Ishikawa (cell line): Measurements from ENCODE around the genes SH3D19 and FHIP1A.

GRCh38 chr4:147103536-147104194, 158.0 kb upstream of the TTC29 start:
- RRBS = no CpG with 5 or more reads among the region's 9 CpGs

DNA sequence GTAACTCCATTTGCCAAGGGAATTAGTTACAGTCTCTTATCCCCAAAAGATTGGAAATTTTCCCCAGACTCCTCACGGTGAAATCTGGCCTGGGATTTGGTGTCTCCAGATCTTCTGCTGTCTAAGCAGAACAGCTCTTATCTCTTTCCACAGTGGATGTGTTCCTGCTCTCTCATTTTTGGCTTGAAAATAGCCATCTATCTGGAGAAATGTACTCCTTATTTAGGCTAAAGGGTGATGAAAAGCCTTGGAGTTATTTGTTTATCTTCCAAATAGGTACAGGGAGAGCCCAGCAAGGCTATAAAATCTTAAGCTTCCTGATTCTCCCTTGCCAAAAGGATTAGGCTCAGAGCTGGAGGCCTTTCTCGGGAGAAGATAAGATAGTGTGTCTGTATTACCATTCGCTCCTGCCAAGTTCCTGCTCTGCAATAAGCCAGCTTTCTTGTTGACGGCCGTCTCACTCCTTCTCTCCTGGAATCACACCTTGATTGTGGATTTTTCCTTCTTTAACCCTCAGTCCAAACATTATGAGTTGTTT, 171.7 kb upstream of the TTC29 start:
- RRBS = no CpG with 5 or more reads among the region's 5 CpGs

DNA sequence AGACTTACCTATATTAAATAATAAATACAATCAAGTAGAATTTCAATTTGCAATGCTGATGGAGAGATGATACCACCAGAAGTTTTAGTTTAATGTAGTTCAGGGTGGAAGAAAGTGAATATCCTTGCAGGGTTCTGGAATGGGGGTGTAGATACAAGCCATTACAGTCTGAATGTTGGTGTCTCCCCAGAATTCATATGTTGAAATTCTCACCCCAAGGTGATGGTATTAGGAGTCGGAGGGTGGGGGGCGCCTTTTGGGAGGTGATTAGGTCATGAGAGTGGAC, 20.6 kb upstream of the EDNRA start:
- RRBS = no CpG with 5 or more reads among the region's 2 CpGs

GRCh38 chr4:147550548-147551234, 66.5 kb upstream of the TMEM184C start:
- RRBS = no CpG with 5 or more reads among the region's 8 CpGs

DNA sequence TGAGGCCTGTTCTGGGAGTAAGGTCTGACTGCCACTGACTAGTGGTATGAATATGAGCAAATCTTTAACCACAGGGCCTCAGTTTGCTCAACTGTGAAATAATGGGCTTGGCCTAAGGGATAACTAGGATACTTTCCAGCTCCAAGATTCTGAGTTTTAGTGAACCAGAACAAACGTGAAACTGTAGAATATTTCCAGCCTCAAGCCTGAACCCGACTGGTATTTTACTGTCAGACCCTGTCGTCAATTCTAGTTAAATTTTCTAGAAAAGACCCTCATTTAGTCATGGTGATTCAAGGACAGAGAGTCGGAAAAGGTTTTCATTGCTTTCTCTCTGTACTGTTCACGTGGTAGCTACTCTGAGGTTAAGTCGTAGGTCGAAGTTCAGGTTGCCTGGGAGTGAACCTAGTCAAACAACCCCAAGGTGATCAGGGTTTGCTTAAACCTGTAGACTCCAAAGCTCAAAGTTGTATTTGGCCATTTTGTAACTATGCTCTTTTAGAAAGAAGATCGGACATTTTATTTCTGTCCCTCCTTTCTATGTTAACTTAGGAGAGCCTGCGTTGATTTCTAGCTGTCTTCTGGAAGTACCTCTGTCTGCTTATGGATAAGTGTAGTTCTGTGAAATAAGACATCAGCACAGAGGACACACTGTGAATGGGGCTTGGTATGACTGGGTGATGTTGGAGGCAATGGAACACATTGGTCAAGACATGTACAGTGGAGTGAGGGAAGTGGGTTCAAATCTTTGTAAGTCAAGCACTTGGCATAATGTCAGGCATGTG, 283.6 kb downstream of the ARHGAP10 start:
- RRBS = no CpG with 5 or more reads among the region's 9 CpGs

DNA sequence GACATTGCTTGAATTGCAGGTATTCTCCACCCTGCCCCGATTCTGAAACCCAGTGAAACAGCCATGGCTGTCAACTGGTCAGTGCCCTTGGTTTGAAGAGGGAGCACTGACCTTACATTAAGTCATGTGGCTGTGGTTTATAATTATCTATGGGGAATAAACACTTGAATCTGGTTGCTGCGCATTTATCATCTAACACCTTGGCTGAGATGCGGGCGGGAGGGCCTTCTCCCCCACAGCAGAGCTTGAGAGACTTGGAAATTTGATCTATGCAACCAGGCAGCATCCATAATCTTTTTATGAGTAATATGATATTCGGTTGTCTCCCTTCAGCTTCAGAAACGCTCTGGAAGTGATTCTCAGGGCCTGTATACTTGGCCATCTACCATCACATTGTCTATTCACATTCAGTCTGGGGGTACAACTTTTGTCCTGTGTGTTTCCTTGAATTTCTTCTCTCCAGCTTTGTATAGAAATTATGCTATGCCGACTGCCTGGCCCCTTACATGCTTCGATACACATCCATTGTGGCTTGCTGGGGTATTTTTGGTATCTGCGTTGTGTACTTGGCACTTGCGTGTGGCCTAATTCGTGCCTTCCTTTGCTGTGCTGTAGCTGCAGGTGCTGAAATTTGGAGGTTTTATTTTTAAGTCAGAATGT, 321.5 kb downstream of the ARHGAP10 start:
- RRBS = no CpG with 5 or more reads among the region's 11 CpGs

GRCh38 chr4:148191948-148192758, 250.1 kb downstream of the NR3C2 start:
- RRBS = no CpG with 5 or more reads among the region's 5 CpGs

DNA sequence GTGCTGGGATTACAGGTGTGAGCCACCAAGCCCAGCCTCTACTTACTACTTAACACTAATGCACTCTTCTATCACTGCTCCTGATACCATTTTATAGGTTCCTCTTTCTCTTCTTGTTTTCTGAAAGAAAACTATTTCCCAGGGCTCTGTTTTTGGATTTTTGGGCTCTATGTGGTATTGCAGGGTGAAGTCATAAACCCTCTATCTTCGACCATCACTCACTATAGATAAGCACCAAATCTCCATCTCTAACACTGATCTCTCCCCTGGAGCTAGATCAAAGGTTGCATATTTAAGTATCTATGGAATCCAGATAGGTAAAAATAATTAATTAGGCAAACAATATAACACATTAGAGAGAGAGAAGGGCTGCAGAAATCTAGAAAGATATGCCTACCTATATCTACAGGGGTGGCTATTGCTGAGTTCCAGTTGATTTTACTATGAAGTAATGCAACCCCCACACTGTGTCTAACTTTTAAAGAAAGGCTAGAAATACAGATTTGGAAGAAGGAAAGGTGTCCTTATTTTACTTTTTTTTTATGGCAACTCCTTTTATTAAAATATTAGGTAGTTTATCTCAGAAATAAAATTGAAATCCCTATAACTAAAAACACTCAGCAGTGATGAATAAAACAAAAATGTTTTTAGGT, 206.1 kb upstream of the MAB21L2 start:
- RRBS = no CpG with 5 or more reads among the region's 1 CpG

DNA sequence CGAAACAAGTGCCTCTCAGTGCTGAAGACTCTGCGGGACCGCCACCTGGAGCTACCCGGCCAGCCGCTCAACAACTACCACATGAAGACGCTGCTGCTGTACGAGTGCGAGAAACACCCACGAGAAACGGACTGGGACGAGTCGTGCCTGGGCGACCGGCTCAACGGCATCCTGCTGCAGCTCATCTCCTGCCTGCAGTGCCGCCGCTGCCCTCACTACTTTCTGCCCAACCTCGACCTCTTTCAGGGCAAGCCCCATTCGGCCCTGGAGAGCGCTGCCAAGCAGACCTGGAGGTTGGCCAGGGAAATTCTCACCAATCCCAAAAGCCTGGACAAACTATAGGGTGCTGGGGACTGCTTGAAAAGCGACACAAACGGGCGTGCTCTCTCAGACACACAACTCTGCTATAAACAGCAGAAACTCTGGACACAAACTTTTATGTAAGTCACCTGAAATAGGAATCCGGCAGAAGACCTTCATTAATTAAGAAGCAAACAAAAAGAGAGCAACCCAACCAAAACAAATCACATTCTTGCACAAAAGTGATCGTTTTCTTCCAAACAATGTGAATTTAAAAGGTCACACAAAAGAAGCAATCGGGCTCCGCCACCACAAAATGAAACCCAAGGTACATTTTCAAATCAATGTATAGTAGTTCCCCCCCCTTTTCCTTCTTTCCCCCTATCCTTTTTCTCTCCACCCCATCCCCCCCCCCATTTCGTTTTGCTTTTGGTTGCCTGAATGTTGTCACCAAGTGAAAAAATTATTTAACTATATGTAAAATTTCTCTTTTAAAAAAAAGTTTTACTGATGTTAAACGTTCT, 2.0 kb downstream of the MAB21L2 start:
- RRBS = 99% methylated on average over 8 of the region's 29 CpGs

DNA sequence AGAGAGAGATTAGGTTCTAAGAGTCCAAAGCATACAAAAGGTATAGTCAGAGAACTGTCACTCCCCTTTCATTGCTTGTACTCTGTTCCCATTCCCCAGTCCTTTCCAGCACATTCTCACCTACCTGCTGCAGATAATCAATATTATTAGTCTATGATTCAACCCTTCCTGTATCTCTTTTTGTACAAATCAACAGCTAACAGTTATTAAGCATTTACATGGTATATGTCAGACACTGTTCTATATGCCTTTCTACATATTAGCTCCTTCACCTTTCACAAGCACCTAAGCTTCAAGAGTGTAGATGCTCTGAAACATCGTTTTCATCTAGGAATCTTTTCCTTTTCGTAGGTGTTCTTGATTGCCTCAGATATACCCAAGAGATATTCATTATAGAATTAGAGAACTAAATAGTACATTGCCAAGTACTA, 89.1 kb downstream of the MAB21L2 start:
- RRBS = no CpG with 5 or more reads among the region's 2 CpGs

GRCh38 chr4:150722848-150723493, 141.0 kb downstream of the MAB21L2 start:
- RRBS = no CpG with 5 or more reads among the region's 8 CpGs

- RRBS = no CpG with 5 or more reads among the region's 35 CpGs
Observed at GRCh38 chr4:151015971-151016698, 1.1 kb upstream of the LRBA start.

DNA sequence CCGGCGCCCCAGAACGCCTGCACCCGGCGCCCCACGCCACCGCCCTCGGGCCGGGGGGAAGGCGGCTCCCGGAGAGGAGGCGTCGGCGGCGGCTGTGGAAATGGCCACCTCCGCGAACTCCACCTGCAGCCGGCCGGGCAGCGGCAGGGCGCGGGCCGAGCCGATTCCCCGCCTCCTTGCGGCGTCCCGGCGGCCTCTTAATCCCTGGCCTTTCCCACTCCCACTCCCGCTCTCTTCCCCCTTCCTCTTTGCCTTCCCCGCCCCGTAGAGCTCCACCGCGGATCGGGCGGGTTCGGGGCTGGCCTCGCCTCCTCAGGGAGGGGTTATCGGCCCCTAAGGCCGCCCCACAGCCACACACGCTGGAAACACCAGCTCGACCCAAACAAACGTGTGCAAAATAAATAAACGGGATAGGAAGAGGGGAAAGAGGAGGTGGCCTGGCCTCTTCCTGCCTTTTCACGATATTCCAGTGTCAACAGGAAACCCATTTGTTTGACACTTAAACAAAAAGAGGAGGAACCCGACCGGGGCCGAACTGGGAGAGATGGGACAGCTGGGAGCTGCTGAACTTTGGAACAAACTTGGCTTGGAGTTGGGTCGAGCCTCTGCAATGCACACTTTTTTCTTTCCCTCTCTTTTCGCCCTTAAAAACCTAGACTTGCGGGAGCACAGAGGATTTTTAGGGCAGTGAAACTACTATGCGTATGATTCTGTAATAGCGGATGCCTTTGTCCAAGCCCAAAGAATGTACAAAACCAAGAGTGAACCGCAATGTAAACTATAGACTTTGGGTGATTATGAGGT, at the start of gene SH3D19:
TSS of gene SH3D19 (minus strand) at position 206 of the 804 bp plus-strand sequence.
- RRBS = 1% methylated on average over 19 of the region's 54 CpGs

DNA sequence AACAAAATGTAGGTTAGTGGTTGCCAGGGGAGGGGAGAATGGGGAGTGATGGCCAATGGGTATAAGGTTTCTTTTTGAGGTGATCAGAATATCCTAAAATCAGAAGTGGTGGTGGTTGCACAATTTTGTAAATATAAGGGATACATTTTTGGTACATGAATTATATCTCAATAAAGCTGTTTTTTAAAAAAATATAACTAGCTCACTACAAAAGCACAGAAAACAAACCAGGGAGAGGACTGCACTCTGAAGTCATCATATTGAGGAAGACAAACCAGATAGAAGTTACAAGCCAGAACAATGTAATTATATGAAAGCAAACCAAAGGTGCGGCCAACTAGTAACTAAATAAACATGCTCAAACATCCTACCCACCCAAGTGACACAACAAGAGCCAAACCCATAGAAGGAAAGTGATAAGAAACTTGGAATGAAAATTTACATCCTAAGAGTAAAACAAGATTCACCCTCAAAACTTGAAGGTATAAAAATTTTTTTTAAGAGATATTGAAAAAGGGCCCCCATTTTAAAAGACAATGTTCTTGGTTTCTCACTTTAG, 3.8 kb upstream of the SH3D19 start:
- RRBS = no CpG with 5 or more reads among the region's 1 CpG

GRCh38 chr4:151340846-151341496, 15.6 kb upstream of the SH3D19 start:
- RRBS = no CpG with 5 or more reads among the region's 8 CpGs

DNA sequence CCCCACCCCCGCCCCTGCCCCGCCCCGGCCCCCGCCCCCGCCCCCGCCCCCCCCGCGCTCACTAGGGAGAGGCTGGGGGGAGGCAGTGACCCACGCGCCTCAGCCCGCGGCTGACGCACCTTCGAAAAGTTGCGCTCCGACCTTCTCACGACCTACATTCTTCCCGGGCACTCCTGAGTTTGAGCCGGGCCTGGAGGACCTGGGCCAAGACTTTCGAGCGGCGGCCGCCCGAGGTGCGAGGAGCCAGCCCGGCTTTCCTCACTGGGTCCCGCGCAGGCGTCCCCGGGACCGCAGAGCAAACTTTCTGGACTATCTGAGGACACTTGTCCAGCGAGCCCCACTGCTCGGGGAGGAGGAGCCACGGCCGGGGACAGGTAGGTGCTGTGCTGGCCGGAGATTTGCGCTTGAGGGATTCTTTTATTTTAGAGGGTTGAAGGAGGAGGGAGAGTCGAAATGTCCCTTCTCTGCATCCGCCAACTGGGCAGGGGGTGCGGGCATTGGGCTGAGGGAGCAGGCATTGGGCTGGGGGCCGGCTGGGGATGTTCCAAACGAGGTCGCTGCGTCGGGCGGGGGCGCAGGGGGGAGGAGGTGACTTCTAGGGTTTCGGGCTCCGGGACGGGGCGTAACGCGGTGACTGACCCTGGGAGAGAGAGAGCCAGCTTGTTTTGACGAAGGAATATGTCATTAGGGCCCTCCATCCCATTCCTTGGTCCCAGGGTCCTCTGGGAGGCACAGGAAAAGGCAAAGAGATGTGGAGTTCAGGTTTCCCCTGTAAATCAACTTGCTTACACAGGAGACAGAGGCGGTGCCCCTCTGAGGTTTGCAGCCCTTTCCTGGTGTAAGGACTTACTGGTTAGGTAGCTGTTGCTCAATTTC, at the start of gene FHIP1A:
TSS of gene FHIP1A (plus strand) at position 85 of the 876 bp plus-strand sequence.
- RRBS = 4% methylated on average over 25 of the region's 55 CpGs

DNA sequence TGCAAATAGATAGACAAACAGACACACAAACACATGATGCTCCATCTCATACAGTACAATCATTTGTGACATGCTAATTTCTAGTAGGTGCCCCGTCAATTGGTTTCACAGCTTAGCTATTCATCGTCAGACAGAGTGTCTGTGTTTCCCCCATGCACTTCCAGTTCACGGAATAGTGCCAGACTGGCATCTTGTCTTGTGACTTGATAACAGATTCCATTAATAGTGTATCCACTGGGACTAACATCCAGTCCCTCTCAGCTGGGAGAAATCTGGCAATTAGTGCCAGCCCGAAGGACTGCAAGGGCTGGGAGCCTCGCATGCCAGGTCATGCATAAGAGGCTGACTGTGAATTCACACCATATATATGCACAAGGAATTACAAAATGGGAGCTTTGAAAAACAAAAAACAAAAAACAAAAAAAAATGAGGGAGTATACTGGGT, 20.2 kb upstream of the GATB start:
- RRBS = no CpG with 5 or more reads among the region's 5 CpGs

DNA sequence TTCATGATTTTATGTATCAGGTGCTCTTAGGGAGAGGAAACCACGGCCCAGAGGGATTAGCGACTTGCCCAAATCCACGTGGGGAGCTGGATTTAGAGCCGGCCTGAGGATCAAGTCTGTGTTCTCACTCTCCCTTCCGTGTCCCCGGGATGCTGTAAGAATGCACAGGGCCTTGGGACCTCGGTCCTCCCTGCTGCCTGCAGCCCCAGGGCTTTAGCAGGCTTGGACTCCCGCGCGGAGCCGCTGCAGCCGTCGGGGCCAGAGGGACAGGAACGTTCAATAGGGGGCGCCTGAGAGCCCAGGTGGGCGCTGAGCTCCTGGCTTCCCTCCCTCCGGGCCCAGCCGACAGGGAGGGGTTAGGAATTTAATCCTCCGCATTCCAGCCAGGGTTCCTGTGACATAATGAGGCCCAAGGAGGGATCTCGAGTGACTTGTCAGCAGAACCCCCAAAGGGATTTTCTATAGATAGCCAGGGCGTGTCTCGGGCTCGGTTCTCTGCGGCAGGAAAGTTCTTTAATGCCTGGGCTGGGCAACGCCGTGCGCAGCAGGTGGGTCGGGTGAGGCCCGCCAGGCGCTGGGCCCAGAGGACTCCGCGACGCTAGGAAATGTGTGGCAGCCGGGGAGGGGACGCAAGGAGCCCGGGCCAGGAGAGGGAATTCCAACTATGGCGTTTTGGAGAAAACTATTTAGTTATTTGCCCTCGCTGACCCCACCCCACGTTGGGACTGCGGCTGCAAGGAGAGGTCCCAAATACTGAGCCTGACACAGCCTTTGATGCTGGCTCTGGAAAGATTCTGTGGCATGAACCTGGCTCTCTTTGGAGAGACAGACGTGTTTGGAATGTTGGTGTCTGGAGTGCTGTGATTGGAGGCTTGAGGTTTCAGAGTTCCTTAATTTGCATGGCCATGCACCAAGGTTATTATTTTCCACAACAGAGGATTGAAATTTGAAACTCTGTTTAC, 285.1 kb upstream of the GATB start:
- RRBS = no CpG with 5 or more reads among the region's 41 CpGs

GRCh38 chr4:152257747-152258200, 278.1 kb downstream of the FBXW7 start:
- RRBS = no CpG with 5 or more reads among the region's 3 CpGs